ENCODE measurements around the gene KALRN.

DNA sequence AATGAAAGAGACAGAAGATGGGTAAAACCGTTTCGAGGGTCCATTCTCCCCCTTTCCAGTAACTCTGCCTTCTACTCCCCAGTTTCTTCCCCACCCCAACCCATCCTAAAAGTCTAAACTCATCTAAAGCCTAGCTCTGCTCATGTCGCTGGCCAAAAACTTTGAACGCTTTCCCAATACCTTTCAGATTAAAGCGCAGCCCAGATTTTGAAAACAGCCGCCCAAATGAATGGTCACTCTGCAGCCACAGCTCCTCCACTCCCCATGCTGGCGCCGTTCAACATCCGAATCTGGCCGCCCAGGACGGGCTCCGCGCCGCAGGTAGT lies 668 bp downstream of the HACD2 start:
- RRBS: no CpG with 5 or more reads among the region's 14 CpGs

- RRBS: no CpG with 5 or more reads among the region's 5 CpGs
Measured at GRCh38 chr3:123585972-123586240, 1.1 kb upstream of the HACD2 start.

- RRBS: no CpG with 5 or more reads among the region's 11 CpGs
Measured at GRCh38 chr3:123700350-123700702, 115.5 kb upstream of the HACD2 start.

GRCh38 chr3:123702105-123702440 lies 117.2 kb upstream of the HACD2 start:
- RRBS: no CpG with 5 or more reads among the region's 2 CpGs

DNA sequence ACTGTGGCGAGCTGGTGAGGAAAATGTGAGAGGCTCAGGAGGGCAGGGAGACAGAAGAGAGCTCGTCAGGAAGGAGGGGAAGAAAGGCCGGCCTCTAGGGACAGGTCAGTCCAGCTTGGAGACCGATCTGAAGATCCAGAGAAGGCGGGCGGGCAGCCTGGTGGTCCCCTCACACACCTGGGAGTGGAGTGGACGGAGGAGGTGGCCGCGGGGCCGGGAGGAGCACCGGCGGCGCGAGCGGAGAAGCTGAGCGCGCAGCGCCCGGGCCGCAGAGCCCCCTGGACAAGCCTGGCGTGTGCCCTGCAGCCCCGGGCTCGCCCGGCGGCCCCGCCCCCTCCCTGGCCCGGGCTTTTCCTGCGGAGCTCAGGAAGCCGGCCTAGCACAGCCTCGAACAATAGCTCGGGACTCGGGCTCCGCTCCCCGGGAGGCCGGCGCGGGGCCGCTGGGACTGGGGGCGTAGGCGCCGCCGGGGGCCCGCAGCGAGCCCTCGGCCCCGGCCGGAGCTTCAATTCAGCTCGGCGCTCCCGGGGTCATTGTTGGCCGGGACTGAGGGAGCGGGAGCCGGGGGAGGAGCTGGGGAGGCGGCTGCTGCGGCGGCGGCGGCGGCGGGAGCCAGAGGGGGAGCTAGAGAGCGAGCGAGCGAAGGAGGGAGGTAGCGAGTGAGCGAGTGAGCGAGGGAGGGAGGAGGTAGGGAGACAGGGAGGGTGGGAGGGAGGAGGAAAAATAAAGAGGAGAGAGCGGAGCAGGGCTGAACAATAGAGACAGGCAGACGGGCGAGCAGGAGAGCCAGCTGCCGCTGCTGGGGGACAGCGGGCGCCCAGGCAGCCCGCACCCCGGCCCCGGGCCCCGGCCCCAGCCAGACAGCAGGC lies at the start of gene KALRN:
Gene KALRN (plus strand): TSS at position 755 of the 869 bp plus-strand sequence.
- RRBS: 1% methylated on average over 26 of the region's 76 CpGs

GRCh38 chr3:124034865-124035384 lies 1.8 kb downstream of the KALRN start:
- RRBS: no CpG with 5 or more reads among the region's 2 CpGs

GRCh38 chr3:124157048-124157453 lies 123.9 kb downstream of the KALRN start:
- RRBS: no CpG with 5 or more reads among the region's 2 CpGs

GRCh38 chr3:124584372-124585589 lies 145.5 kb upstream of the UMPS start:
- RRBS: under 1% methylated on average over 9 of the region's 72 CpGs

GRCh38 chr3:124664577-124665276 lies 65.5 kb upstream of the UMPS start:
- RRBS: no CpG with 5 or more reads among the region's 6 CpGs

GRCh38 chr3:124748067-124749362 lies 18.3 kb downstream of the UMPS start:
- RRBS: no CpG with 5 or more reads among the region's 13 CpGs

GRCh38 chr3:124774192-124774595 lies 43.9 kb downstream of the UMPS start:
- RRBS: no CpG with 5 or more reads among the region's 3 CpGs

DNA sequence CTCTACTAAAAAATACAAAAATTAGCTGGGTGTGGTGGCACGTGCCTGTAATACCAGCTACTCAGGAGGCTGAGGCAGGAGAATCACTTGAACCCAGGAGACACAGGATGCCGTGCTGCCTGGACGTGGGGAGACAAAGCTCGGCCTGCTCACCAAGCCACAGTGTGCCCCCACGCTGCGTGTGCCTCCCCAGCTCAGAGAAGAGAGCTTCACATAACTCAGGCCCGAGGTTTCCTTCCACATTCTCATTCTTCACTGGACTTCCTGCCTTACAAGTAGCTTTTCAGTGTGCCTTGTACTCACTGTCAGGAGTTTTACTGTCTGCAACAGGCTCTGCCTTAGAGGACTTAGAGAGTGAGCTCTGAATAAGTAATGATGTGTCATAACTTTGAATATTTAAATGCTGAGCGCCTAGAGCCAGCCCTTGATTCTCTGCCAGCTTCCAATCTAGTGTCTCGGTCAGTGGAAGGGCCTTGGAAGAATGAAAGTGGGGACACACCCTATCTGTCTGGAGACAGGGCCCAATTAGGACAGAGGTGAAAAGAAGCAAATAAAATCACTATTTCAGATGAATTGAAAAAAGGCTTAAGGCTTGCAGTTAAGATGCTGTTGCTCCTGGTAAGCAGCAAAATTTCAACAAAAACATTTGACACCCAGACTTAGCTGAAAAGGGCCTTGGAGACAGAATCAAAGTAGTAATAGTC lies 41.7 kb downstream of the ITGB5 start:
- RRBS: no CpG with 5 or more reads among the region's 9 CpGs

- RRBS: no CpG with 5 or more reads among the region's 3 CpGs
Measured at GRCh38 chr3:124932908-124933587, 1.5 kb downstream of the MUC13 start.

DNA sequence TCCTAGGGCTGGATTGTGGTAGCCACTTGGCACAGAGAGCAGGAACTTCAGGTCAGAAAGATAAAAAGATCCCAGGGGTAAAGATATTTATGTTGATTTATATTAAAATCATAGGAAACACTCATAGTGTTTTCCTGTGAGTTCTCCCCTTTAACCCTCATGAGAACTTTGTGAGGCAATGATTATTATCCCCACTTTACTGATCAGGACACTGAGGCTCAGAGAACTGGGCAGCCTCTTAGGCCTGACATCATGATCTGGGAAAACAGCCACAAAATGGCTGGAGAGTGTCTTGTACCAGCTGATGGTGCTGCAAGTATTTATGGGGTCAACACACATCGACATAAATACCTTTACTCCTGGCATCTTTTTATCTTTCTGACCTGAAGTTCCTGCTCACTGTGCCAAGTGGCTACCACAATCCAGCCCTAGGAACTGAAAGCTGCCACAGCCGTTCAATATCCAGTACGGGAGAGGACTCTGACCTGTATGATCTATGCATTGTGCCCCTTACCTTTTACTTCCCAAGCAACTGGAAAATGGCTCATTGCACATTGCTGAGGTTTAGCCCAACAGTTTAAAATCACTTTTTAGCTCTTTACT lies 29.2 kb upstream of the MUC13 start:
- RRBS: no CpG with 5 or more reads among the region's 3 CpGs

DNA sequence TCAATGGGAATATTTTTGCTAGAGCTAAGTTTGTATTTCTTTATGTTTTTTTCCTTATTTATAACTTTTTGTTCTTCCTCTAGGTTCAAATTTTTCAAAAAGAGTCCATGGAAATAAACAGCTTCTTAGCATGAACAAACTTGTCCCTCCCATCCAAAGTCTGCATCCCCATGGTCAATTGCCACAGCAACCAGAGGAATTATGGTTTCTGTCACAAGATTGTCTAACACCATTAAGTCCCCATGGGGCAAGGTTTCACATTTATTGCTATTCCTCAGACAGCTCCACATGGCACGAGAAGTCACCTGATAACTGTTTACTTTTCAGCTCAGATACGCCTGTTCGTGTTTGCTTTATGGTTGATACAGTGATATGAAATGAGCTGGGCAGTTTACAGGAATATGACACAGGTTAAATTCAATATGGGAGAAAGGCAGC lies 37.9 kb upstream of the MUC13 start:
- RRBS: no CpG with 5 or more reads among the region's 3 CpGs

- RRBS: no CpG with 5 or more reads among the region's 1 CpG
Measured at GRCh38 chr3:125039228-125039487, 16.6 kb downstream of the HEG1 start.

DNA sequence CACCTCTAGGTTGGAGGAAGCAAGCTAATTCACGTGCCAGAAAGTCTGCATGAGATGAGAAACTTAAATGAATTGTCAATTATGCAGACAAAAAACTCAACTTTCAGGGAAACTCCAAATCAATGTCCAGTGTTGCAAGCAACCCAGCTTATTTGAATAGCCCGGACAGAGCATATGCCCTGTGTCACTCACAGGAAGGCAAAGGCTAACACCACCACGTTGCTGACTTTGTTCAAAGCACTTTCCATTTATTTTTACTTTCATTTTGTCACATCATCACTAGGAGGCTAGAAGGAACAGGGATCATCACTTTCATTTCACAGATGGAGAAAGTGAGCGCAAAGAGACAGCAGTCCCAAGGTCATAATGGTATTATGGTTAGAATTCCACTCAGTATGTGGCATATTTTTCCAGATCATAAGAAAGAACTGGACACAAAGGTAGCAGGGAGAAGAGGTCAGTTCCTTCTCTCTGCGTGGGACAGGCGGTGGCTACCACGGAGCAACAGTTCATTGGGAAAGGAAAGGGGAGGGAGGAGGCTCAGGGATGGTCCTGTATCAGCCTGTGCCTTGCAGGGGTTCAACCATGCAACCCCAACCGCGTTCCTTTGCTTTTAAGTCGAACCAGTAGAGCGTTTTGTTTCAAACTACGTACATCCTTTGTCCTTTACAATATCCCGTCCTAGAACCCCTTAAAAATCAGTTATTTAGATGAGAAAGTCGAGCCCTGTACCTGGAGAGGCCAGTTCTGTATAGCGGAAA lies 1.2 kb downstream of the HEG1 start:
- RRBS: no CpG with 5 or more reads among the region's 15 CpGs

- RRBS: no CpG with 5 or more reads among the region's 3 CpGs
Measured at GRCh38 chr3:125057114-125057590, 1.4 kb upstream of the HEG1 start.

GRCh38 chr3:125107703-125108836 lies 52.3 kb upstream of the HEG1 start:
- RRBS: no CpG with 5 or more reads among the region's 15 CpGs

Data from skeletal muscle cell (primary cell).